Myometrial cell (primary cell): ENCODE data around the genes VWA1, ATAD3C and FAAP20.

GRCh38 chr1:1435250-1436127 is at the start of gene VWA1:
TSS of gene VWA1 (plus strand) at chr1:1435690.
- RAMPAGE, long total RNA: no peak

DNA sequence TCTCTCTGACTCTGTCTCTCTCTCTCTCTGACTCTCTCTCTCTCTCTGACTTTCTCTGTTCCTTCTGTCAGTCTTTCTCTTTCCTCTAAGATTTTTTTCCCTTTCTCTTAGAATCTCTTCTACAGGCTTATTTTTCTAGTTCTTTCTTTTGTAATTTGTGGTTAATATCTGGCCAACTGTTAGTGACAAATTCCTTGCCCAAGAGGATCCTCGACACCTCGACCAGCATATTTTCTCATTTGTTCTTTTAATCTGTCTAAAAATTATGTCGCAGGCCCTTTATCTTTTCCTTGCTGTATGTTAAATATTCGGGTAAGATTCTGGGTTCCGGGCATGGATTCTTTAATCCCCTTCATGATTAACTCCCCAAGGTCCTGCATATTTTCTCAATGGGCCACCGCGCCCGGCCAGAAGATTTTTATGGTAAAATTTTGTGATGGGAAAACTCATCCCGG is at the start of gene ATAD3C:
Gene ATAD3C, plus strand, starts transcription at position 351 of the 455 bp plus-strand sequence.
- RAMPAGE, long total RNA: no peak

DNA sequence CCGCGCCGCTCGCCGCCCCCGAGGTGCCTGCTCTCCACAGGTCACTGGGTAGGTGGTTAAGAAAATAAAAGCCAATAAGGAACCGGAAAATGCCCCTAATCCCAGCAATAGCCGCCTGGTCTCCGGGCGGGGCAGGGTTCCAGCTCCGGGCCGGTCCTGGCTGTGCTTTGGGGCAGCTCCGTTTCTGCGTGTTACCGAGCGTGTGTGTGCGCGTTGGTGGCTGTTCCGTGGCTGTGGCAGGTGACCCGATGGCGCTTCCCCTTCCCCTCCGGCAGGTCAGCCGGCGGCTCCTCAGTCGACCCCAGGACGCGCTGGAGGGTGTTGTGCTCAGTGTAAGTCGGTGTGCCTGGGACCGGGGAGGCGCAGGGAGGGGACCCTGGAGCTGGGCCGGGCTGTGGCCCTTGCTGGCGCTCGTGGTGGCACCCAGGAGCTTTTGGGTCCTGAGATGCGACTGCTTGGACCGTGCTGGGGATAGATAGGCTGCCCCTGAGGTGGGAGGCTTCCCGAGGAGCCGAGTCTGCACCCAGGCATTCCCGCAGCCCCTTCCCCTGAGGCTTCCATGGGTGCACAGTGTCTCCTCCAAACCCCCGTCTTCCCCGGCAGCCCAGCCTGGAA is 11.4 kb downstream of the ATAD3A start:
- RAMPAGE, long total RNA: no peak

DNA sequence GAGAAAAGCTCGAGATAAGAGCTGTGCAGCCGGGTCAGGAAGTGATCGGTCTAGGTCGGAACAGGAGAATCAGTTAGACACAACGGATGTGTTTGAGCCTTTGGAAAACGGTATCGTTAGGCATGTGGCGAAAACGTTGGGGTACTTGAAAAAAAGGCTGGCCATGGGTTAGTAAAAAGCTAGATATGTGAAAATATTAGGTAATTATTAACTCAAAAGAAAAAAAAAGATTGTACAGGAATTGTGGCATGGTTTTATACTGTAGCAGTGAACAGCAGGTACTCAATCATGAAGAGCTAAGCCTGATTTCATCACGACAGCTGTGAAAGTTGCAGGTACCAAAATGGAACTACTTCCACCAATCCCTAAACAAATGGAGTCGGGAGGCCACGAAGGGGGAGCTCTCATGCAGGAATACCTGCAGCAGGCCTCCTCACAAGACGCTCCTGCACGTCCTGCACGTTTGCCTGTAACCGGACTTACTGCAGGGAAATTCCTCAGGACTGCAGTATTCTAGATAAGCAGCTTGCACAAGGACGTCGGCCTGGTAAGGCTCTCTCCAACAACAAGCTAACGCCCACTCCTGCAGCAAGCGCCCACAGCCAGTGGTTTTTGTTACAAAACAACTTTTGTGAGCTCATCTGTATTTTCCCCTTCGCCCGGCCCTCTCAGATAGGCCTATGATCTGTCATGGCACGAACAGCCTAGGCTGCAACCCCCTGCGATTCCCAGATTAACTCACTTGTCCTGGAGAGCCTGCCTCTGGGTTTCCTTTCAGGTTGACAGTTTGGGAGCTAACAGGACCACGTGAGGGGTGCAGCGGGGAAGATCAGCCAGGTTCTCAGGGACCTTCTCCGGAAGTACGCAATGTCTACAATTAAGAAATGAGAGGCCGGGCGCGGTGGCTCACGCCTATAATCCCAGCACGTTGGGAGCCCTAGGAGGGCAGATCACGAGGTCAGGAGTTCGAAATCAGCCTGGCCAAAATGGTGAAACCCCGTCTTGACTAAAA is 1.1 kb upstream of the MIB2 start:
- RAMPAGE, long total RNA: no peak

DNA sequence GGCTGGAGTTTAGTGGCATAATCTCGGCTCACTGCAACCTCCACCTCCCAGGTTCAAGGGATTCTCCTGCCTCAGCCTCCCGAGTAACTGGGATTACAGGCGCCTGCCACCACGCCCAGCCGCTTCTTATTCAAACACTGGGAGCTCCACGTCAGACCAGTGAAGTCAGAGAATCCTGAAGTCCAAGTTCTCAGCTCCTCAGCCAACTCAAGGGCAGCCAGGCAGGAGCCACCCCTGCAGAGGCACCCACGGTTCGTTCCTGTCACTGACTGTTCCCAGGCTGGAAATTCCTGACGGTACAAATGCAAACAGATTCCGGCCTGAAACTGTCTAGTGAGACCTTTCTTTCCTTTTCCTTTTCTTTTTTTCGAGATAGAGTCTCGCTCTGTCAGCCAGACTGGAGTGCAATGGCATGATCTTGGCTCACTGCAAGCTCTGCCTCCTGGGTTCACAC is 11.7 kb downstream of the SLC35E2B start:
- RAMPAGE, long total RNA: no peak

- RAMPAGE, long total RNA: no peak
Observed at GRCh38 chr1:1815547-1816609, 37.6 kb upstream of the NADK start.

DNA sequence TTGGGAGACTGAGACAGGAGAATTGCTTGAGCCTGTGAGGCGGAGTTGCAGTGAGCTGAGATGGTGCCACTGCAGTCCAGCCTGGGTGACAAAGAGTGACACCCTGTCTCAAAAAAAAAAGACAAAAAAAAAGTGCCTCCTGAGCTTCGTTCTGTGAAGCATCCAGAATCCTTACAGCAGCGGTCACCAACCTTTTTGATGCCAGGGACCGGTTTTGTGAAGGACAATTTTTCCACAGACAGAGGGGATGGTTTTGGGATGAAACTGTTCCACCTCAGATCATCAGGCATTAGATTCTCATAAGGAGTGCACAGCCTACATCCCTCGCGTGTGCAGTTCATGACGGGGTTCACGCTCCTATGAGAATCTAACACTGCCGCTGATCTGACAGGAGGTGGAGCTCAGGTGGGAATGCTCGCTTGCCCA is 16.2 kb downstream of the GNB1 start:
- RAMPAGE, long total RNA: no peak

- RAMPAGE, long total RNA: no peak
Observed at GRCh38 chr1:2048396-2048647, 1.9 kb upstream of the PRKCZ start.

DNA sequence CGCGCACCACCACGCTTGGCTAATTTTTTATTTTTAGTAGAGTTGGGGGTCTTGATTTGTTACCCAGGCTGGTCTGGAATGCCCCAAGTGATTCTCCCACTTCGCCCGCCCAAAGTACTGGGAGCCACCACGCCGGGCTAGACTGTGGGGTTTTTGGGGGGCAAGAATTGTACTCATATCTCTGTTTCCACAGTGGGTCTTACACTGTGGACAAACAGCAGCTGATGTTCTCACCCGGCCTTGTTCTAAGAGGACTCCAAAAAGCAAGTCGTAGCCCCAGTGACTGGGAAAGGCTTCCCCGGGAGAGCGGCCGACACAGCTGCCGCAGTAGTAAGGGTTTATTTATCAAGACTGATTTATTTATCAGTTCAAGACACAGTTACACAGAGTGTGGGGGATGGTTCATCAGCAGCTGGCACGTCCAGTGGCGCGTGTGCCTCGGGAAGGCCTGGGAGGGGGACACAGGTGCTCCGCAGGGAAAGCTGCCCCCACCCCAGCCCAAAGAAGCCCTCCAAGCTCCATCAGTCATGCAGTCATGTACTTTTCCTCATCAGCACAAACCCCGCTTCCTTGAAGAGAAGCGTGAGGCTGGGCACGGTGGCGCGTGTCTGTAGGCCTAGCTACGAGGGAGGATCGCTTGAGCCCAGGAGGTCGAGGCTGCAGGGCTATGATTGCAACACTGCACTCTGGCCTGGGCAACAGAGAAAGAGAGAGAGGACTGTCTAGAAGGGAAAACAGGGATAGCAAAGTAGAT is 53.0 kb downstream of the PRKCZ start:
- RAMPAGE, long total RNA: no peak

GRCh38 chr1:2174110-2174937 is 20.2 kb downstream of the FAAP20 start:
- RAMPAGE, long total RNA: start-site peak on the plus strand at chr1:2174463-2174499, 34 and 28 reads in 2 replicates

DNA sequence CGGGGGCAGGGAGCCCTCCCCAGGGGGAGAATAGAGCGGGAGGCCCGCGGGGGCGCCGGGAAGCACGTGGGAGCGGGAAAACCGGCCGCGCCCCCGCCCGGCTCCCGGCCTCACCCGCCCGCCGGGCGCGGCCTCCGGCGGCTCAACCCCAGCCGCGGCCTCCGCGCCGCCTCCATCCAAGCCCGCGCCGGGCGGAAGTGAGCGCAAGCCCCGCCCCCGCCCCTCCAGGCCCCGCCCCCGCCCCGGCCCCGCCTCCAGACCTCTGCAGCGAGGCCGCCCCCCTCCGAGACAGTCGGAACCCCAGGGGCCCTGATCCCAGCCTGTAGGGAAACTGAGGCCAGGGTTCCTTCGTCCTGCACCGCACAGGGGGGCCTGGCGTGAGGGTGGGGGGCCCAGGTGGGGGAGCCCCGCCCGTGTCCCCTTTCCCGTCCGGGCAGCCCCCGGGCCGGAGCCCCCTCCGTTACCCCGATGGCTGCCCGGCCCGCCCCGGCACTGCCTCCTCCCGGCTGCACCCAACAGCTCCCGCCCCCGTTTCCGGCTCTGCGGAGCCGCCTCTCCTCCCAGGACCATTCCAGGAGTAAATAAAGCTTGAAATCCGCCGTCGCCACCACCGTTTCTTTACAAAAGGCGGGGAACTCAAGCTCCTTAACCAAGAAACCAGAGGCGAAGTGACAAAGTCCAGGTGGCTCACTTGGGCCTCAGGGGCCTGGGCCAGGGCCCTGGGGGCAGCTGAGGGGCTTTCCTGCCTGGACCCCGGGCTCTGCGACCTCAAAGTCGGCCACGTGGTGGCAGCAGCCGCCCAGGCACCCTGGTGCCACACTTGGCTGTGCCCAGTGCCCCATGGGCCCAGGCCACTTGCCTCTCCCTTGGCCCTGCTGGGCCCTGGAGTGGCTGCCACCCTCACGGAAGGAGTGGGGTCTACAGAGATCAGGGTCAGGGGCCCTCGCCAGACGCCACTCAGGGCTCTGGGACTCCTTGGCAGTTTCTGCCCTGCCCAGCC is at the start of gene FAAP20:
Gene FAAP20, minus strand, starts transcription at position 199 of the 1,000 bp plus-strand sequence.
- RAMPAGE, long total RNA: no peak

DNA sequence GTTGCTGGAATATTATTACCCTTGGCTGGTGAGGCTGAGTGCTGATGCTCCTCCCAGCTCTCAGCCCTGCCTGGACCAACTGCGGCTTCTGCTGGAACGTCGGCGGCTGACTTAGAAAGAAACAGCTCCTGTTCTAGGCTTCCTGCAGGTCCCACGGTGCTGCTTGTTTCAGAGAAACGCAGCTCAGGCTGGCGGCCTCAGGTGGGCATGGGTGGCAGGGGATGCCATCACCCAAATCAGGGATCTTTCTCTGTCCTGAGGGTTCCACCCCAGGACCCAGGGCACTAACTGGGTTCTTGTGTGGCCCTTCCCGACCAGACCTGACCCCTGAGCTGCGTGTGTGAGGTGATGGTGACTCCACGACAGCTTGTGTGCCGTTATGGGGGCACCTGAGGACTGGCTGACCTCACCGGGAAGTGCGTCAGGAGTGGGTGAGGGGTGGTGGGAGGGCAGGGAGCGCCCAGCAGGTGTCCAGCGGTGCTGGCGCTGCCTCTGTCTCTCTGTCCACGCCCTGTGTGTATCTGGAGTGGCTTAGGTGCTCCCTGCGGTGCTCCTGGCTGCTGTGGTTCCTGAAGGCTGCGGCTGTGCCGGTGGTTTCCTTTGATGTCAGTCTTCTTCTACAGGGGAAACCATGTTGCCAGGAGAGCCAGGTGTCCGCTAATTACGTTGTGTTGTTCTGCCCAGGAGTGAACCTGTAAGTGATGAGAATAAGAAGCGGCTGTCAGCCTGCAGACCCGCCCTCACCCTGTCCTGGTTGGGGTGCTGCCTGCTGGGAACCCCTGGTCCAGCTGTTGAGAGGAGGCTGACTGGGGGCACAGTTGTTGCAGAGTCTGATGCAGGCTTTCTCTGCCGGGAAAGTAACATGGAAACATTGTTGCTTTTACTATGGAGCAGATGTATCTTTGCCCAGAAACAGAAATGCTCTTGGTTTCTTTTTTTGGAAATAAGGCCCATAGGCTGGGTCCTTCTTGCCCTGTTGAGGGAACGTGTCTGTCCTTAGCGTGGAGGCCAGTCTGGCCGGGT is 9.0 kb downstream of the SKI start:
- RAMPAGE, long total RNA: no peak

DNA sequence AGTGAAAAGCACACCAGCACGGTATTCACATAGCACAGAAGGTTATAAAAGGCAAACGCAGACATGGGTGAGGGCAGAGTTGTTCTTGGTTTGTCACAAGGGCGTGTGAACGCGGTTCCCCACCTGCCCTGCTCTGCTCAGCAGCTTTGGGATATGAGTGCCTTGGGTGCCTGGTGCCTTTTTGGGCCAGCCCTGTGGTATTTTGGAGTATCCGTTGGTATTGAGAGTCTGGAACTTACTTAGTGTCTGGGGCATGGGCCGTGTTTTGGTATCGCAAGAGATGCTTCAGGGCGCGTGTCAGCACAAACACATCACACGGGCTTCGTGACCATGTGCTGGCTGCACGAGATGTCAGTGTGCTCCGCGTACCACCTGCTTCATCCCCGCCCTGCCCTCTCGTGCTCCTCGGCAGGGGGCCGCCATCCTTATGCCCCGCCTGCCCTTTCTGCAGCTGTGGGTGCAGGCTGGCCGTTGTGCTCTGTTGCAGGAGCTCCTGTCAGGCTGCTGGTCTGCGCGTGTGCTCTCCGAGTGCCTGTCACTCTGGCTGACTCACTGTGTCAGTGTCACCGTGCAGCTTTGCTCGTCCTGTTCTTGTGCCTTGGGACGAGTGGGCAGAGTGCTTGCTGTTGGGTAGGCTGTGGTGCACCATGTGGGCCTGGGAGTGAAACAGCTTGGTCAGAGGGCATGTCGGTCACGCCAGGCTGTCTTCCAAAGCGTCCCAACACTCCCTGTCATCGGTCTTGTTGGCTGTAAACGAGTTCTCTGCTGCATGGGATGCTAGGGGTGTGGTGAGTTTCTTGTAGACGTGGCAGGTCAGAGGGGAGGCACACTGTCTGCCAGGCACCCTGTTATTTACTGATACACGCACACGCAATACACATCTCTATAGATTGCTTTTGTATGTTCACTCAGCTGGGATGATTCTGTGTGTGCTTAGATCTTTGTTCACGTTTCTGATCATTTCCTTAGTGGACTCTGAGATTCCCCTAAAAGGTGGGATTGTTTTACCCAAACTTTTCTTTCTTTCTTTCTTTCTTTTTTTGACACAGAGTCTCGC is 15.2 kb downstream of the SKI start:
- RAMPAGE, long total RNA: no peak

GRCh38 chr1:2284914-2285531 is 56.9 kb downstream of the SKI start:
- RAMPAGE, long total RNA: no peak

DNA sequence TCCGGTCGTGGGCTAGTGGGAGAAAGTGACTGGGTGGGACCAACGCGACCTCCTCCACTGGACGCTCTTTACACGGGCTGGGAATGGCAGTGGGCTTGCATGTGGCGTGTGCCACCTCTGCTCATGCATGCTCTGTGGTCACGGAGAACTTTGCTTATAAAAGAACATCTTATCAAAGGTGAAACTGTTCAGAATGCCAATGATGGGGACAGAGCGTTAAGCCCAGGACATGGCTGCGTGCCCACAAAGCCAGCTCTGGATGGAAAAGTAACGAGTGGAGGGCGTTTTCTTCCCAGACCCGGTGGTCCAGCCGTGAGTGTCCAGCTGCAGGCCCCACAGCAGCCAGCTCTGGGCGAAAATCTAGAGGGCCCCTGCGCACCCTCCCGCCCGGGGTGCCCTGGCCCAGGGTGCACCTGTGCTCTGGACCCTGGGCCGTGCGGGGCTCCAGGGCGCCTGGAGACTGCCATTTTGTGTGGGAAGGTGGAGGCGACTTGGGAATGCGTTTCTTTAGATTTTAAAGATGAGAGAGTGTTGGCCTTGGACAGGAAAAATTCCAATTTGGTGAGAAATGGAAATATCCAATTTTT is 58.7 kb downstream of the SKI start:
- RAMPAGE, long total RNA: no peak

DNA sequence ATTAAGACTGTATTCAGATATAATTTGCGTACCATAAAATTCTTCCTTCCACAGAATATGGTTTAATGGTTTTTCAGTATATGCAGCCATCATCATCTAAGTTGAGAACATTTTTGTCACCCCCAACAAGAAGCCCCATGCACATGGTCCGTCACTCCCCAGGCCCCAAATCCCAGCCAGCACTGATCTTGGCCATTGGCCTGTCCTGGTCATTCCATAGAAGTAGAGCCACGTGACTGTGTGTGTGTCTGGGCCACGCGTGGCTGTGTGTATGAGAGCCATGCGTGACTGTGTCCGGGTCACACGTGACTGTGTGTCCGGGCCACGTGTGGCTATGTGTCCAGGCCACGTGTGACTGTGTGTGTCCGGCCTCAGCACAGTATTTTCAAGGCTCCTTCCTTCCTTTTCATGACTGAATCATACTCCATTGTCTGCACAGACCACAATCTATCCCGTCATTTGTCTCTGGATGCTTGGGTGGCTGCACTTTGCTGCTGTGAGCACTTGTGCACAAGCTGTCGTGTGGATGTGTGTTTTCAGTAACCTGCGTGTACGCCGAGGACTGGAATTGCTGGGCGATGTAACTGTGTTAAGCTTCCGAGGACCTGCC is 67.4 kb downstream of the SKI start:
- RAMPAGE, long total RNA: no peak

GRCh38 chr1:2296468-2296999 is 68.4 kb downstream of the SKI start:
- RAMPAGE, long total RNA: no peak

DNA sequence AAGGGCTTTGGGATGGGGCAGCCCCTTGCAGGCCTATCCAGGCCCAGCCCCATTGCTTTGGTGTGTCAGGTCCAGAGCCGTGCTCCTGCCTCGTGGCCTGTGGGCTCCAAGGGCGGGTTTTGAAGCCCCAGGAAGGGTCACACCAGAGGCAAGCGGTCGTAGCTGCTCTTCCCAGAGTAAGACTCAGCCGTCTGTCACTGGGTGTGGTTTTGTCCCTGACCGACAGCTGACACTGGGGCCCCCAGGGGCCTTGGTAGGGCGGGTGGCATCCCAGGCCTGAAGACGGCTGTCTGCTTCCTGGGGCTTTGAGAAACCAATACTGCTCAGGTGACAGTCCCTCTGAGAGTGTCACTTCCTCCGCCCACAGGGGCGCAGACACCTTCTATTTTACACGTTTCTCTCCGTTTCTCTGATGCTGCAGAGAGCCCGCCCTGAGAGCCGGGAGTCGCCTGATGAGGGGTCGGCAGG is 72.2 kb downstream of the SKI start:
- RAMPAGE, long total RNA: no peak

- RAMPAGE, long total RNA: no peak
Observed at GRCh38 chr1:2305740-2306353, 77.7 kb downstream of the SKI start.

GRCh38 chr1:2314310-2315463 is 76.7 kb downstream of the MORN1 start:
- RAMPAGE, long total RNA: no peak